Myometrial cell (primary cell): ENCODE results near the gene ZNFX1.

DNA sequence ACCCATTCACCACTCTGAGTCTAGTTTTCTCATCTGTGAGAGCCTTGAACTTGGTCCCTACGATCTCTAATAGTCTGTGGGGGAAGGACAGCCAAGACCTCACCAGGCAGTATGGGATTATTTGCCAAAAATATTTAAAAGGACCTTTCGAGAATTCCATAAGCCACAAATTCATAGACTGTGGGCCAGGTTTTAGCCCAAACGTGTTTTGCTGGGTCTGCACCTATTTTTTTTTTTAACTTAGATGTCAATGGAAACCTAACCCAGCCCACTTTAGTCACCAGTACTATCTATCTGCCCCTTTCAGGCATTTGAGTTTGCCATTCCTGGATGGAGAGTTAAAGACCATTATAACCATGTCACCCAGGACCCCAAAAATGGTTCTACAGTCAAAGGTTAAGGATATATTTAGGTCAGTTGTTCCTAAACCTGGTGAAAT is 24.0 kb upstream of the PREX1 start:
- RAMPAGE, long total RNA, result no peak

DNA sequence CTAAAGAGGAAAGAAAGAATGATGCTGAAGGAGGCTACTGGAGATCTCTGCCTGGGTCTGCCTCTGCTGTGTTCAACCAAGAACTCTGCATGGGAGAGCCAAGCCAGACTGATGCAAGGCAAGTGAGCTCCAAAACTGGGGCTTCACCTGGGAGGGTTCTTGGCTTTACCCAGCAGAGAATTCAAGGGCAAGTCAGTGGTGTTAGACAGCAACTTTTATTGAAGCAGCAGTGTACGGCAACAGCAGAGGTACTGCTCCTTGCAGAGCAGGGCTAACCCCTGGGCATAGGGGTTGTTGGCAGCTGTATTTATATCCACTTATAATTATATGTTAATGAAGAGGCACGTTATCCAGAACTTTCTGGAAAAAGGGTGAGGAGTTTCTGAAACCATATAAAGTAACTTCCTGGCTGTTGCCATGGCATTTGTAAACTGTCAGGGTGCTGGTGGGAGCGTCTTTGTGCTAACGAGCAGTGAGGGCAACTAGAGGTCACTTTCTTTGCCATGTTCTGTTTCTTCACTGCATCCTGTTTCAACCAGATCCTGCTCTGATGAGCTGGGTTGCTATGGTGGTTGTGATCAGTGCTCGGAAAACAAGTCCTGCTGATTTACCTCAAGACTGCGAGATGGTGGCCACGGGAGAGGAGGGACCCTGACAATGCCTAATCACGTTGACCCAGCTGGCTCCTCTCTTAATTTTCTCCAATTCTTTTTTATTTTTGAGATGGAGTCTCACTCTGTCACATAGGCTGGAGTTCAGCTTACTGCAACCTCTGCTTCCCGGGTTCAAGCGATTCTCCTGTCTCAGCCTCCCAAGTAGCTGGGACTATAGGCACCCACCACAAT is 11.2 kb upstream of the ARFGEF2 start:
- RAMPAGE, long total RNA, result no peak

DNA sequence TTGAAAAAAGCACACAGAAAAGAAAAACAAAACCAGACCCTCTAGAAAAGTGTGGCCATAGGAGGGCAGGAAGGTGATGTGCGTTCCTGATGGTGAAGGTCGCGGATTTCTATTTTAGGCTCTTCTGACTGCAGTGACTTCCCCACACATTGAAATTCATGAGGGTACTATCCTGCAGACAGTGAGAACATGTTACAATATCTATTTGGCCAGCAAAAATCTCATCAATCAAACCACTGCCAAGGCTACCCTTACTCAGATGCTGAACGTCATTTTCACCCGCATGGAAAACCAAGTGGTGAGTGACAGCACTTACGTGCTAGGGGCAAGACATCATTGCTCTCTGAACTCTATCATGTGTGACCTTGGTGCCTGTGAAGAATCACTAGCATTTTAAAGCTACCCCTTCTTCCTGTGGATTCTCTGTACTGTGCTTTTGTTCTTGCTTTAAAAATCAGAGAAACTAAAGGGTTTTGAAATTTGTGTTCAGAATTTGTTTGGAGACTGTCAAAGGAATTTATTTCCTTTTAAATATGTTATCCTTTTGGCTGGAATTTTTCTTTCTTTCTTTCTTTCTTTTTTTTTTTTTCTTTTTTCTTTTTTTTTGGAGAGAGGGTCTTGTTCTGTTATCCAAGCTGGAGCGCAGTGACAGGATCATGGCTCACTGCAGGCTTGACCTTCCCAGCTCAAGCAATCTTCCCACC is 31.2 kb downstream of the ARFGEF2 start:
- RAMPAGE, long total RNA, result no peak

GRCh38 chr20:48957636-48958206 is 36.2 kb downstream of the ARFGEF2 start:
- RAMPAGE, long total RNA, result no peak

DNA sequence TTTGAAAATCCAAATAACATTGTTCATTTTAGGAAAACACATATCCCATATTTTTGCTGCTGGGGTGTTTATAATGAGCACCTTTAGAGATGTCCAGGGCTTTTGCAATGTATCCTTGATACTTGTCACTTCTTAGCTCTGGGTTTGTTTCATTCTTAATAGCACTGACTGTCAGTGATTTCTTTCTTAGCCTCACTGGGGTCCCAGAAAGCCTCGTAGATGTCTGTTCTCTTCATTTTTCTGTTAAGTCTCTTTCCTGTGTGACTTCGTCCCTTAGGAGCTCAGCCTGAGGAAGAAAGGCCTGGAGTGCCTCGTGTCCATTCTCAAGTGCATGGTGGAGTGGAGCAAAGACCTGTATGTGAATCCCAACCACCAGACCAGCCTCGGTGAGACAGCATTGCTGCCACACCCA is 53.0 kb downstream of the ARFGEF2 start:
- RAMPAGE, long total RNA, result no peak

DNA sequence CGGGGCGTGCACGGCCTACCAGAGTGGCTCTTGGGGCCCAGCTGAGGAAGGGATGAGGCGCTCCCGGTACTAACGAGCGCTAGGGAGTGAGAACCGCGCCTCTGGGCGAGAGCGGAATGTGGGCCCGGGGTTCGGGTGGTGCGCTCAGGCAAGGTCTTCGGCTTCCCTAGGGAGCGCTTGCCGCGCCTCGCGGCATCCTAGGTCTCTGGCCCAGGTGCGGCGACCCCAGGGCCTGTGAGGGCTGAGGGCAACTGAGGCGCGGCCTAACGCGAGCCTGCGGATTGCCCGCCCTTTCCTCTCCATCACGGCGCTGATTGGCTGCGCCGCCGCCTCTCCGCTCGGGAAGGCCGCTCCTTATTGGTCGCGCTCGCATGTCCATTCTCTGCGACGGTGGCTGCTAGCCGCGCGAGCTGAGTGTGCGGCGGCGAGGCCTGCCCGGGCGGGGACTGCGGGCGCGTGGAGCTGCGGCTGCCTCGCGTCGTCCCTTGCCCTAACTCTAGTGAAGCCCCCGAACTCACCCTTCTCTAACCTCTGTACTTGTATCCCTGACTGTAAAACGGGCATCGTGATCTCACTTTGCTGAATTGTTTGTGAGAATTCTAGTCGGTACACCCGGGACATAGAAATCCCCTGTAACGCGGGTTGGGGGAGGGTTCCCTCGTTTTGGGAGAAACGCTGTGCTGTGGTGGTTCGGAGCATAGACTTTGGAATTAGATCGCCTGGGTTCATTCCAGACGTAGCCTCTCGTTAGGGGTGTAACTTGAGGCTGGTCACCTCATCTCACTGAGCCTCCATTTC is 519 bp downstream of the CSE1L start:
- RAMPAGE, long total RNA, result no peak

DNA sequence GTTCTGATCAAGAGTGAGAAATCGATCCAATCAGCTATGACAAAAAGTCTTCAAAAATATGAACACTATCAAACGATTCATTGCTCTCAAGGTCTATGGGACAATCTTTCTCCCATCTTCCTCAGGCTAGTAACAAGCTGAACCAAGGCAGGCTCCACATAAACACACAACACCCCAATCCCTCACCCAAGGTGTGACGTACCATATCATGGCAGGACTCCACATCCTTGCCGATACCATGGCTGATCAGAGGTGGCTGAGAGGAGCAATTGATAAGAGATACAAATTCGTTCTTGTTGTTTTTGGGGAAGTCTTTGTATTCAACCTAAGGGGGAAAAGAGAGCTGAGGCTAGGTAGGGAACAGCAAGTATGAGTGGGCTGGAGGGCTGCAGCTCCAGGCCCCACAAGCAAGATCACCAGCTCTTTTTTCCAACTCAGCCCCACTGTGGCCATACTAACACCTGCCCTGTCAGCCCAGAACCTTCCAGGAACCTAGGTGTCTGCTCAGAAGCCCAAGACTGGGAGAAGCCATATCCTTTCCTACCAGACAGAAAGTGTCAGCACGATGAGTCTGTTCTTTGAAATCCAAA is 70.9 kb downstream of the CSE1L start:
- RAMPAGE, long total RNA, result no peak

- RAMPAGE, long total RNA, result no peak
Observed at GRCh38 chr20:49221298-49221680, 2.1 kb downstream of the DDX27 start.

GRCh38 chr20:49248106-49248542 is 28.9 kb downstream of the DDX27 start:
- RAMPAGE, long total RNA, result no peak

DNA sequence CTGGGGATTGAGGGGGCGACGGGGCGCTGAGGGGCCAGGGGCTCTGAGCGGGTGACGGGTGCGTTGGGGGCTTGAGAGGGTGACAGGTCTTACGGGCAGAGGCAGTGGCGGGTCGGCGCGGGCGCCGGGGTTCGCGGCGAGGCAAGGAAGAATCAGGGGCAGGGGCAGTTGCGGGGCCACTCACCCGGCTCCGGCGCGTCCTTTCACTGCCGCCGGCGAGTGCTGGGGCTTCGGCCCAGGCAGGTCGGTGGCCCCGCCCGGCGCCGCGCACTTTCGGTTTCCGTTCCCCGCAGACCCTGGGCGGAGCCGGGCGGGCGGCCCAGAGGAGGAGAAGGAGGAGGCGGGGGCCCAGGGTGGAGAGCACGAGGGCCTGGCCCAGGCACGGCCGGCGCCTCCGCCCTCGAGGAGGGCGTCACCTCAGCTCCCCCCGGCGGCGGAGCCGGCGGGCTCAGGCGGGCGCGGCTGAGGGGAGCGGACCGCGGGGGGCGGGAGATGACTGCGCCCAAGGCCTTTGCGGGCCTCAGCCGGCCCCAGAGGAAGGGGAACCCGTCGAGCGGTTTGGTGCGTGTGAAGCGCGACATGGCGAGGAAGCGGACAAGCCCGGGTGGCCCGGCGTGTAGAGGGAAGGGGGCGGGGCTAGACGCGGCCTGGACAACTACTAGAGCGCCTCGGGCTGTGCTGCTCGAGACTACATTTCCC is at the start of gene ZNFX1:
ZNFX1 (minus strand) TSS at position 221 of the 699 bp plus-strand sequence.
- RAMPAGE, long total RNA, result start-site peak on the minus strand centred at position 251 of the sequence, 95 bp wide, 245 and 406 reads in 2 replicates

GRCh38 chr20:49283975-49284142 is 6.0 kb upstream of the ZNFX1 start:
- RAMPAGE, long total RNA, result no peak

GRCh38 chr20:49414956-49416007 is 67.2 kb downstream of the KCNB1 start:
- RAMPAGE, long total RNA, result no peak

GRCh38 chr20:49418614-49419091 is 63.8 kb downstream of the KCNB1 start:
- RAMPAGE, long total RNA, result no peak

DNA sequence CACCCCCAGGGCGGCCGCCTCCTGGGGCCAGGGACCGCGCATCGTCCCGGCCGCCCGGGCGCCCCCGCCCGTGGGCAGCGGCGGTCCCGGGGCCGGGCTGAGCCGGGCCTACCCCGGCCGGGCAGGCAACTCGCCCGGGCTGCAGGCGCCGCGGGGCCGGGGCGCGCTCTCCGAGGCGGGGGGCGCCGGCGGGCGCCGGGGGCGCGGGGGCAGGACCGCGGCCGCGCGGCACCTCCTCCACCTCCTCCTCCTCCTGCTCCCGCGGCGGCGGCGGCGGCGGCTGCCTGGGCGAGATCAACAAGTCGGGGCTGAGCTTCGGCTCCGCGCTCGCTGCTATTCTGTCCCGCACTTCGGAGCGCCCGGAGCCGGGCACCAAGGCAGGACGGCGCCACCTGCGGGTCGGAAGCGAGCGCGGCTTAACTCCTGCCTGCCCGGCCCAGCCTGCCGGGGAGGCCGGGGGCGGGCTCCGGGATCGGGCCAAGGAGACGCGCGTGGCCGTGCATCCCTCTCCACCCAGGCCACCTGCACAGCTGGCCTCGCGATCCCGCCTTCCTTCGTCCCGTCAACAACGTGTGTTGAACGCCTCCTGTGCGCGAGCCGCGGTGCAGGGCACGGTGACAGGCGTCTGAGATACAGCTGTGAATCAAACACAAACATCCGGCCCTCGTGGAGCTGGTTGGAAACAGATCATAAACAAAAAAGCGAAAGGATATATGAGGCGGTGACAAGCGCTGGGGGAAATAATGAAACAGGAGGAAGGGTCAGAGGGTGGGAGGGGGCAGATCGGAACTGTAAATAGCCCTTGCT is 1.7 kb upstream of the KCNB1 start:
- RAMPAGE, long total RNA, result no peak

DNA sequence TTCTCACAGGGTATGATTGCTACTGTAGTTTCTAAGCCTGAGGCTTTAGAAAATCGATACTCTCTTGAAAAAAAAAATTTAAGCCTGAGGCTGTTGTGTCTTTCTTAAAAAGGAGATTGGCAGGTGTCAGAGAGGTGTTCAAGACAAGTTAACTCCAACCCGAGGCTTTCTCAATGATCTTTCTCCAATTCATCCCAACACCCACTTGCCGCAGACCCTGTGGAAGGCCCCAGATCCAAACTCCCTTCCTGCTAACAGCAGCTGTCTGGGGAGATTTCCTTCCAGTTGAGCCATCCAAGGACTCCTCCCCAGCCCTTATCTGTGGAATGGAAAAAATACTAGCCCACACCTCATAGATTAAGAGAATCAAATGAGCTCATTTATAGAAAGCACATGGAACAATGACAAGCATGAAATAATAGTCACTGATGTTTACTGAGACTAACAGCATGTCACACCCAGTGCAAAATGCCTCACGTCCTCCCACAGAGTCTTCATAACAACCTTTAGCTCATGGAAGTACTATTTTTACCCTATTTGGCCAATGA is 23.2 kb upstream of the PTGIS start:
- RAMPAGE, long total RNA, result no peak

- RAMPAGE, long total RNA, result no peak
Observed at GRCh38 chr20:49639515-49639900, 71.6 kb upstream of the PTGIS start.

DNA sequence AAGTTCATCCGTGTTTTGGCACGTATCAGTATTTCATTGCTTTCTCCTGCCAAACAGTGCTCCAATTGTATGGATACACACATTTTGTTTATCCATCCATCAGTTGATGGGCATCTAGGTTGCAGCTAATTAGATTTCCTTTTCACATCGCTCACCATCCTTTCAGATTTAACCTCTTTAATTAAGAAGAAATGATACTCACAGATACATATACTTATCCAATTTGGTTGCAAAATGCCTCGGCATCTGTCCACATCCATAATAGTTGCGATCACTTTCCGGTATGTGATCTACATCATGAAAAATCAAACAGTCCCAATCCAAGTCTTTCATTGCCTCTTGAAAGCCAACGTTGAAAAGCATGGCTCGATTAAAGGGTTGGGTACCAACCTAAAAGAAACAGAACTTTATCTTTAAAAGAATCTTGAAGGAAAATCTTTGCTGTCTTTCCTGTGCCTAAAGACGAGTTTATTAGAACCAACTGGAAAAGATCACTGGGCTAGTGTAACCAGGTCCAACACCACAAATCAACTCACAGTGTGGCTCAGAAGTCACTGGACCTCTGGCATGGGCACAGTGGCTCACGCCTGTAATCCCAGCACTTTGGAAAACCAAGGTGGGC is 72.5 kb upstream of the PTGIS start:
- RAMPAGE, long total RNA, result no peak

DNA sequence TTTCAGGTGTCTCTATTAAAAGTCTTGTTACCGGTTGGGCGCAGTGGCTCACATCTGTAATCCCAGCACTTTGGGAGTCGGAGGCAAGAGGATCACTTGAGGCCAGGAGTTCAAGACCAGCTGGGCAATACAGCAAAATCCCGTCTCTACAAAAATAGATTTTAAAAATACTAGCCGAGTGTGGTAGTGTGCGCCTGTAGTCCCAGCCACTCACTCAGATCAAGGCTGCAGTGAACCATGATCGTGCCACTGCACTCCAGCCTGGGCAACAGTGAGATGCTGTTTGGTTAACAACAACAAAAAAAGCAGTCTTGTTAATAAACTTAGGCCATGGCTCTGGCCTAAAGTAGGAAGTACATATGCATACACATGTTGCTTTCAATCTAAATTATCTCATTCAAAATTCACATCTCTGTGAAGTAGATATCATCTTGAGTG is 53.0 kb downstream of the B4GALT5 start:
- RAMPAGE, long total RNA, result no peak

DNA sequence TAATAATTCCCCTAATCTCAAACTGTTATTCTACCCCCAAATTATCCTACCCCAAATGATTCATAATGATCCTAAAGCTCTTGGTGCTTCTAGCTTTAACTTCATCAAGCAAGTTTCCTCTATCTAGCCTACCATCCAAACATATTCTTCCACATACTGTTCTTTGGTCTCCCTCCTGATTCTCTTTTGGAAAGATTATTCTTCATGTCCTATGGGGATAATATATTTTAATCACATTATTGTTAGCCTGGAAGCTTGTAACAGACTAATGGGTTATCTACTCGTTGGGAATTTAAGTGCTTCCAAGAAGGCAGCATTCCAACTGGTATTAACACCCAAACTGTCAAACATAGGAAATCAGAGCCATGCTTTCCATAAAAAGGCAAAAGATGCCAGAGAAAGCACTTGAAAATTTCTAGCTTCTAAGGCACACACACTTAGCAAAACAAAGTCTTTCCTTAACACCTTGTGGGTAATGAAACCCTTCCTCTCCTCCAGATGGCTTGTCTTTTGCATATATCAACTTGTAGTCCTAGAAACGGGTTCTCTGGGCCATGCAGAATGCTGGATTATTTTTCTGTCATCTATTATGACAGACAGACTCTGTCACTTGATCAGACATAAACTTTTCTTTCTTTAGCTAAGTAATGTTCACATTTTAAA is 41.6 kb downstream of the B4GALT5 start:
- RAMPAGE, long total RNA, result no peak

DNA sequence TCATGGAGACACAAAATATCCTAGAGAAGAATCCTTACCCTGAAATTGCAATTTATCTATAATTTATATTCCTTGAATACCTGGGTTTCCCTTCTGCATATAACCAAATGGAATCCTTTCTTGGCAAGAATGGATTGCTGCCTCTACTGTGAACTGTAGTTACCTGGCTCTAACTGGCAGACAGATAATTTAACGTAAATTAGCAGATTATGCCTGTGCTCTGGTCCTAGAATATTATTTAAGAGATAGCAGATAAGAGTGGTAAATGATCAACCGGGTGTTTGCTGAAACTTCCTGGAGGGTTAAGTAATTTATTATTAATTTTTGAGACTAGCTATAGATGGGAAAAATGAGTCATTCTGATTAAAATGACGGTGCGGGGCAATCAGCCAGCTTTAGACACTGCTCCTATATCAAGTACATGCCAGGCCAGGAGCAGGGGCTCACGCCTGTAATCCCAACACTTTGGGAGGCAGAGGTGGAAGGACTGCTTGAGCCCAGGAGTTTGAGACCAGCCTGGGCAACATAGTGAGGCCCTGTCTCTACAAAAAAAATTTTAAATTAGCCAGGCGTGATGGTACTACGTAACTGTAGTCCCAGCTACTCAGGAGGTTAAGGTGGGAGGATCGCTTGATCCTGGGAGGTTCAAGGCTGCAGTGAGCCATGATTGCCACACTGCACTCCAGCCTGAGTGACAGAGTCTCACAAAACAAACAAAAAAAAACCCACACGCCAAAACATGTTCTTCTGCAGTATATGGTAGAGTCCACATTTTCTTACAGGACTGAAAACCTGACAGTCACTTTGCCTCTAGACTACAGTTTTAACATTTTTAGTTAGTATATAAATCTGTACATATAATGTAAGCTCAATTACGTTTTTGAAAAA is 22.6 kb downstream of the B4GALT5 start:
- RAMPAGE, long total RNA, result no peak